Omental fat pad (tissue), 4 donors: ENCODE measurements around the gene CLSTN2.

DNA sequence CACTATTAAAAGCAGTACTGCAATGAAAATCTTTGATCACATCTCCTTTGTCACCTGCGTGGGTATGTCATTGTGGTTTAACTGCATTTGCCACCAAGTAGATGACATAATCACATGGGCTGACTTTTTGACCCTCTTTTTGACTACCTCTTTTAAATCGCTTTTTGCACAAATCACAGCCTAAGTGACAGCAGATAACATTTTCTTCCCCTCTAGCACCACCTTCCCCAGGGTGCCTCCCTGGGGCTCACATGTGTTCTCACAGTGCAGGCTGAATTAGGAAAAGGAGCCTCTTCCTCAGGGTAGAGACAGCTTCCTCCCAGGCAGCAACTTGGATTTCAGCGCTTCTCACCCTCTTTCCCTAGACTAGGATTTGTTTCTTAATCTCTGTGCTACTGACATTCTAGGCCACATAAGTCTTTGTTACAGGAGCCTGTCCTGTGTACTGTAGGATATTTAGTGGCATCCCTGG lies 1.2 kb upstream of the RBP1 start:
- PRO-cap, result no peak
- RAMPAGE, long total RNA, 4 experiments, result no peak in any of the 4 experiments

DNA sequence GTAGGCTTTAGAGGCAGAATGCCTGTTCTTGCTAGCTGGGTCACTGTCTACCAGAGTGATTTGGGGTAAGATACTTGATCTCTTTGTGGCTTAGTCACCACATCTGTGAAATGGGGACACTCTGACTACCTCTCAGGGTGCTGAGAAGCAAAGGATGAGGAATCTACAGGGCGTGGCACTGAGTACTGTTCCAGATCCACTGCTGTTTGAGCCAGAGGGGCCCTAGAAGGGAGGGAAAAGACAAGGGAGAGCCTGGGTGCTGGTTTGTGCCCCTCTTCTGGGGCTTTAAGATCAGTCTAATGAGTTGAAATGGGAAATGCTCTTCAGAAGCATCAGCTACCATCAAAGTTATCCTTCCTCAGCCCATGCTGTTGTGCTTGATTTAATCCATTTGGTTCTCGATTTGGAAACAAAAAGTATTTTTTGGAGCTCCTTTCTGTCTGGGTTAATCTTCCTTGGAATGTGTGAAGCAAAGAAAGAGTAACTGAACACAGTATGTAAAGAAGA lies 2.6 kb upstream of the RBP1 start:
- PRO-cap, result no peak
- RAMPAGE, long total RNA, 4 experiments, result no peak in any of the 4 experiments

- PRO-cap, result no peak
- RAMPAGE, long total RNA, 4 experiments, result no peak in any of the 4 experiments
These were observed at the start of gene CLSTN2 for GRCh38 chr3:139934812-139935851. TSS of gene CLSTN2 (plus strand) at chr3:139935185.

- PRO-cap, result no peak
- RAMPAGE, long total RNA, 4 experiments, result no peak in any of the 4 experiments
These were observed 65.9 kb upstream of the ZBTB38 start for GRCh38 chr3:141302280-141302979.

GRCh38 chr3:141369158-141369746 lies 948 bp downstream of the ZBTB38 start:
- PRO-cap, result no peak
- RAMPAGE, long total RNA, 4 experiments, result no peak in any of the 4 experiments

- PRO-cap, result no peak
- RAMPAGE, long total RNA, 4 experiments, result no peak in any of the 4 experiments
These were observed 33.3 kb downstream of the ZBTB38 start for GRCh38 chr3:141401700-141401871.

DNA sequence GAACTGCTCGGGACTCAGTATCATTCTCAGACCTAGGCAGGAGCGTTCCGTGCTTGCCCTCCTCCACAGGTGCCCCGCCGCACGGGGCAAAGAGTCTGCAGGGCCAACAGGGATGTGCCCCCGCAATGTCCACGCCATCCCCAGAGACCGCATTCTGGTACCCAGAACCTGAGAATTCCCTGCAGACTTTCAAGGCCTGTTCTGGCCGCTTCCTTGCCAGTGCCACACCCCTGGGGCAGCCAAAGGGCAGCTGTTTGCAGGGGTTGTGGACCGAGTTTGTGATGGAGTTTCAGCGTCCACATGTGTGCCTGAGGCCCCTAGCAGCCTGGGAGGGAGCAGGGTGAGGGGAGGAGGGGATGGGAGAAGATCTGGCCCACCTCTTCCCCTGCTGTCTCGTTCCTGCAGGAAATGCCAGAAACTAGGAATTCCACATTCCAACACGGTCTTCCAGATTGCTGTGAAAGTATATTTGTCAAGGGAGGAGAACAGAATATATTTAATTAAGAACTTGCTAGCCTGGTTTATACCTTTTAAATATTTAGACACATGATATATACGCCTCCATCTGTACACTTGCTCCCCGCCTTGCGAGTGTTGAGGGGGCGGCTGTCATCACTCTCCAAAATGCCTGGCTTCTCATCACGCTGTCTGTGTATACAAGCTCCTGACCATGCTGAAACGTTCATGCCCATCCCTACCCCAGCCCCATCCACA lies 31.1 kb upstream of the RASA2 start:
- PRO-cap, result no peak
- RAMPAGE, long total RNA, 4 experiments, result no peak in any of the 4 experiments

DNA sequence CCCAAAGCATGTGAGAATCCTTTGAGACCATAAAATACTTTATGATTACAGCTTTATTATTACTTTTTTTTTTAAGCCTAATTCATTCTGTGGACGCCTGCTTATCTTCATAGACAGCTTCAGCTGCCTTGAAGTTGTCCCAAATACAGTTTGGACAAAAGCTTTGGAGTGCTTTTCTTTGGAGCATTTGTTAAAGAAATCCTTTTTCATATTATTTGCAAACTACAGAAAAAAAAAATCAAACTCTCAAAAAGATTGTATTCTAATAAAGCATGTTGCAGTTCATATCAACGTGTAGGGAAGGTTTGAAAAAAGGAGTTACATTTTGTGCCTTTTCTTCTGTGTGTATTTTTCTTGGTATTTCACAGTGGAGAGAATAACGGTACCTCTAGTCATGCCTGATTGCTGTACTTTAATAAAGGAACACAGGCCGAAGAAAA lies 69.6 kb downstream of the RASA2 start:
- PRO-cap, result no peak
- RAMPAGE, long total RNA, 4 experiments, result no peak in any of the 4 experiments

DNA sequence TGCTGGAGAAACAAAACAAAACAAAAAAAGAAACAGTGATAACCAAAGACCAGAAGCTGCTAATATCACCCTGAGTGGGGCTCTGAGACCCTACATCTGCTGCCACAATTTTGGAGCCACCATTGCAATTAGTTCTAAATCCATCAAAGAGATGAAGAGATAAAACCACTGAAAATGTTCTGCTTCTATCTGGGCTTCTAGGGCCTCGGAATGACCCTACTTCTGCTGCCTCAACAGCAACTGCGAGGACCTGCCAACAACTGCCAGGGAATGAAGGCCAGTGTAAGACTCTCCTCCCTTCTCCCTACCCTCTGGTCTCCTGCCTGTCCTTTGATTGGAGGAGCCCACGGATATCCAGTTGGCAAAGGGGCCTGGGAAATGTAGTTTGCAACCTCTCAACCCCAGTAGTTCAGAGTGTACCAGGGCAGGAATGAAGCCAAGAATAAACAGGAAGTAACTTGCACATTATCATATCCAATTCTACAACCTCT lies 91.4 kb upstream of the RNF7 start:
- PRO-cap, result no peak
- RAMPAGE, long total RNA, 4 experiments, result no peak in any of the 4 experiments

- PRO-cap, result no peak
- RAMPAGE, long total RNA, 4 experiments, result no peak in any of the 4 experiments
These were observed 27.2 kb upstream of the RNF7 start for GRCh38 chr3:141710926-141711274.

- PRO-cap, result no peak
- RAMPAGE, long total RNA, 4 experiments, result no peak in any of the 4 experiments
These were observed 28.6 kb downstream of the ATP1B3 start for GRCh38 chr3:141905115-141905383.

DNA sequence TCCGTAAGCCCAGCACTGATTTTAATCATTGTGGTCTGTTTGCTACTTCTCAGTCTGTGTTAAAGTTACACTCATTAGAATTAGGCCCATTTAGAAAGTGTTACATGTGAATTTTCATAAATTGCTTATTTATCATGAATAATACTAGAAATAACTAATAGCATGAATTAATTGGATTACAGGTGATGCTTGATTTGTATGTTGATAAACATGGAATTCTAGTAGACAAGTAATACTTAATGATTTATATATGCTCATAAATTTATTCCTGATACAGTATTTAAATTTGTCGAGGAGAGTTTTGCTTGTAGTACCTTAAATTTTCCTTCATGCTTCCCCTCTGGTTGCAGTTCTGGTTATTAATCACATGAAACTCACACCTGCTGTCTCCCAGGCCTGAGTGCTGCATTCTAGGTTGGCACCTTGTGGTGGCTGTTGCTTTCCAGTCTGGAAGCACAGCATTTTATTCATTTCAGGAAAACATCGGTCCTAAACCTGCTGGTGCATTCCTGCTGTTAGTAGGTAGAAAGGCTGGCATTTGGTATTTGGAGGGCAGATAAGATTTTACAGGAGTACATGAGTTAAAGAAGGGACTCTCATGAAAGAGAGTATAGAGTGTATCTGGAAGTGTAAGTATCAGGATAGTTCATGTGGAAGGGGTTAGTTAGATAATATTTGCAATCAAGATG lies 44.8 kb downstream of the ATP1B3 start:
- PRO-cap, result no peak
- RAMPAGE, long total RNA, 4 experiments, result no peak in any of the 4 experiments

DNA sequence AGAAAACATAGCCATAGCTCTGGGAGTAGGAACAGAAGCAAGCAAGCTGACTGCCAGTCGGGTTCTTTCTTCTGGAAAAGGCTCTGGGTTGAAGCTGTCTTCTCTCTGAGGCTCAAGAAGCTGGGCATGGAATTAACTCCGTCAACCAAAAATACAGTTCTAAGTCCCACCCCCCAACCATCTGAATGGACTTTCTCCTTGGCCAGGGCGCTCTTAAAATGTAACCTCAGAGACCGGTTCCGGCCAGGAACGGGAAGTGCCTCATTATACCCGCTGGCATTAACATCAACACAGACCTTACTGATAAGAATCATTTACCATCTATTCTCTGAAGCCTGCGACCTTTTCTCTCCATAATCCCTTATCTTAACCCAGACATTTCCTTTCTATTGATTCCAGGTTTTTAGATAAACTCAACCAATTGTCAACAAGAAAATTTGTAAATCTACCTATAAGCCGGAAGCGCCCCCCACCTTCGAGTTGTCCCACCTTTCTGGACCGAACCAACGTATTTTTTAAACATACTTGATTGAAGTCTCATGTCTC lies 64.7 kb downstream of the ATP1B3 start:
- PRO-cap, result no peak
- RAMPAGE, long total RNA, 4 experiments, result no peak in any of the 4 experiments

- PRO-cap, result no peak
- RAMPAGE, long total RNA, 4 experiments, result no peak in any of the 4 experiments
These were observed 134.2 kb downstream of the TFDP2 start for GRCh38 chr3:142014915-142015813.

DNA sequence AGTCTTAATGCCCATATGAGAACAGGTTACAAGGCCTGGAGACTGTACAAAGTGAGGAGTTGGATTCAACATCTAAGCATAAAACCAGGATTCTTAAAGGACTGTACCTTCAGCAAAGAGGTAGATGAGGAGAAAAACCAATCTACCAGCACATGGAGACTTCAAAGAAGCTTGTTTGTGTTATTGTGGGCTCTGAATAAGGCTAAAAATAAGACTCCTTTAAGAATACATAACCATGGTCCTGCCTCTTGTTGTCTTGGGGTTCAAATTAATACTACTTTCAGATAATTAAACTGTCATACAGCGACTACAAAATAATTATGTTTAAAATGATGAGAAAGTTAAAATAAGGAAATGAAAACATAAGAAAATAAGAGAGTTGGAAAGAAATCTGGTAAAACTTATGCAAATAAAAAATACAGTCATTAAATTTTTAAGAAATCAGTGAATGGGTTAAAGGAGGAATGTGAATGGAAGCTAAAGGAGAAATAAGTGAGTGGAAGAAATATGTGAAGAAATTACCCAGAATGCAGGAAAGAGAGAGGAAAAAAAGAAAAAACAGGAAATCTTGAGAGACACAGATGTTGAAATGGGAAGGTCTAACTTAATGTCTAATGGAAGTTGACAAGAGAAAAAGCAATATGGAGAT lies 10.2 kb downstream of the TRPC1 start:
- PRO-cap, result no peak
- RAMPAGE, long total RNA, 4 experiments, result no peak in any of the 4 experiments

DNA sequence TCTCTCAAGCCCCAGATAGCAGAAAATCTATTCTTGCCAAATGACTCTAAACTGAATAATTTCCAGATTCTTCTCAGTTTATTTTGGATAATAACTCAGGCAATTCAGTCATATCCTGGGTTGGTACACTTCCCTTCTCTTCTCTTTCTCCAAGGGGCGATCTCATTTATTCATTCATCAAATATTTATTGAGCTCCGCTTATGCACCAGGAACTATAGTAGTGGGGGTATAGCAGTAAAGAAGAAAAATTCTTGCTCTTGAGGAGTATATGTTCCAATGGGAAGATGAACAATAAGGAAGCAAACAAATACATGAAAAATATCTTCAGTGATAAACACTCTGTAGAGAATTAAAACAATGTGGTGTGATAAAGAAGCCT lies 13.5 kb upstream of the PCOLCE2 start:
- PRO-cap, result no peak
- RAMPAGE, long total RNA, 4 experiments, result no peak in any of the 4 experiments

- PRO-cap, result no peak
- RAMPAGE, long total RNA, 4 experiments, result no peak in any of the 4 experiments
These were observed 23.5 kb downstream of the PAQR9 start for GRCh38 chr3:142939951-142940351.

DNA sequence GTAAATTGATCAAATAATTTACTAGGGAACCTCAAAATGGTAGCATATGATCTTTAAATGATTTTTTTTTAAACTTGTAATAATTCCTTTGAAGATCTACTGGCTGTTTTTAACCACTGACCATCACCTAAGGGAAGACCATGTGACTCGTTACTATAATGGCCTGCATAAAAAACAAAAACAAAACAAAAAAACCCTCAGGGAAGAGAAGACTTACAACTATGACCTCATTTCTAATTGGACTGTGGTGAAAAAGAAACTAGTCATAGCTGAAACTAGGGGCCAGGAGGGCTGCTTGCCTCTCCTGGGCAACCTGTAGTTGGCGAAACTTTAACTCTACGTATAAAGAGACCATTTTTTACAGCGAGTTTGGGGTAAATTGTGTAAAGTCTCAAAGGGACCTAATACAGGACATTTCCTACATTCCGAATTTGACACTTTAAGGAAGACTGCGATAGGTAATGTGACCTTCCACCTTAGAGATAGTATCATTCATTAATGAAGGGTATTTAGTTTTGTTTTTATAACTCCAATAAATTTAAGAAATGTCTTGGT lies 22.9 kb downstream of the PAQR9 start:
- PRO-cap, result no peak
- RAMPAGE, long total RNA, 4 experiments, result no peak in any of the 4 experiments

DNA sequence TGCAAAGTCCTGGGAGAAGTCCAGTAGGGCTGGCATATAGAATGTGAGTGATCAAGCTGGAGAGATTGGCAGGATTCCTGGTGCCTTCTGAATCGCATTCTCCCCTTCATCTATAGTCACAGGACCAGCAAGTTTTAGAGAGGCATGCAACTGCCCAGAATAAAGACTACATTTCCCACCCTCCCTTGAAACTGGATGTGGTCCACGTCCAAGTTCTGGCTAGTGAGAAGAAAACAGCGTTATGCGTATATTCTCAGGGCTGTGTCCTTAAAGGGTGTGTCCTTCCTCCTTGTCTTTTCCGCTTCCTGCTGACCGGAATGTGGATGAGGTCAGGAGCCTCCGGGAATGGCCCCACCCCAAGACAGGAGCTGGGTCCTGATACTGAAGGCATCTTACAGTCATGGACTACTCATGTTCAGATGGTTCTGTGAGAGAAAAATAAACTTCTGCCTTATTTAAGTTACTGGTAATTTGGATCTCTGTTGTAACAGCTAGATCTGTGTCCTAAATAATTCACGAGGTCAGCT lies 20.2 kb downstream of the CHST2 start:
- PRO-cap, result no peak
- RAMPAGE, long total RNA, 4 experiments, result no peak in any of the 4 experiments

GRCh38 chr3:143669515-143669848 lies 178.8 kb downstream of the SLC9A9 start:
- PRO-cap, result no peak
- RAMPAGE, long total RNA, 4 experiments, result no peak in any of the 4 experiments